Measurements from ENCODE around the gene CCL11.

GRCh38 chr17:32227961-32228350 lies 37.7 kb upstream of the RHBDL3 start:
- PRO-cap, 3 experiments = no peak in any of the 3 experiments
- RAMPAGE, long total RNA = no peak

- PRO-cap, 3 experiments = no peak in any of the 3 experiments
- RAMPAGE, long total RNA = no peak
Observed at GRCh38 chr17:32358300-32358924, 8.5 kb downstream of the ZNF207 start.

- PRO-cap, 3 experiments = no peak in any of the 3 experiments
- RAMPAGE, long total RNA = no peak
Observed at GRCh38 chr17:32371068-32372053, 21.4 kb downstream of the ZNF207 start.

DNA sequence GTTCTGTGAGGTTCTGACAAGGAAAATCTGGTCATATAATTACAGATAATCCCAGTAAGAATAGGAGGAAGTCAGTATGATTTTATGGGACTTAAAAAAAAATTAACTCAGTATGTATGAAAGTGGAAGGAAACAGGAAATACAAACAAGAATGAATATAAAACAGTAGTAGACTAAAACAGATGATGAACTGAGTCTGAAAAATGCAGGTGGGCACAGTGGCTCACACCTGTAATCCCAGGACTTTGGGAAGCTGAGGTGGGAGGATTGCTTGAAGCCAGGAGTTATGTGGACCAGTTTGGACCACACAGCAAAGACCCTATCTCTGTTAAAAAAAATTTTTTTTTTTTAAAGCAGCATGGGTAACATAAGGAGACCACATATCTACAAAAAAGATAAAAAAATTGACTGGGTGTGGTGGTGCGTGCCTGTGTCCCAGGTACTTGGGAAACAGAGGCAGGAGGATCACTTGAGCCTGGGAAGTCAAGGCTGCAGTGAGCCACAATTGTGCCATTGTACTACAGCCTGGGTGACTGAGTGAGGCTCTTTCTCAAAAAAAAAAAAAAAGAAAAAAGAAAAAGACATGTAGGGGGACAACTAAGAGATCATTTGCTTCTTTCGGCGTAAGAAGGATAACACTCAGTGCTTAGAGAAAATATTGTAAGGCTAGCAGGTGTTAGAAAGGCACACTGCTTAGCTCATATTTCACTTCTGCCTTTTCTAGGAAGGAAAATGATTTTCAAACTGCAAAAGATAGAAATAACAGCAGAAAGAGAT lies 6.4 kb downstream of the PSMD11 start:
- PRO-cap, 3 experiments = no peak in any of the 3 experiments
- RAMPAGE, long total RNA = no peak

- PRO-cap, 3 experiments = peak in 1 of 3 experiments; most common plus-strand start chr17:32483659 (in 1); most common minus-strand start chr17:32483564 (in 1)
- RAMPAGE, long total RNA = no peak
Observed at GRCh38 chr17:32483166-32484374, 3.2 kb upstream of the CDK5R1 start.

GRCh38 chr17:32485765-32486361 lies 930 bp upstream of the CDK5R1 start:
- PRO-cap, 3 experiments = no peak in any of the 3 experiments
- RAMPAGE, long total RNA = no peak

DNA sequence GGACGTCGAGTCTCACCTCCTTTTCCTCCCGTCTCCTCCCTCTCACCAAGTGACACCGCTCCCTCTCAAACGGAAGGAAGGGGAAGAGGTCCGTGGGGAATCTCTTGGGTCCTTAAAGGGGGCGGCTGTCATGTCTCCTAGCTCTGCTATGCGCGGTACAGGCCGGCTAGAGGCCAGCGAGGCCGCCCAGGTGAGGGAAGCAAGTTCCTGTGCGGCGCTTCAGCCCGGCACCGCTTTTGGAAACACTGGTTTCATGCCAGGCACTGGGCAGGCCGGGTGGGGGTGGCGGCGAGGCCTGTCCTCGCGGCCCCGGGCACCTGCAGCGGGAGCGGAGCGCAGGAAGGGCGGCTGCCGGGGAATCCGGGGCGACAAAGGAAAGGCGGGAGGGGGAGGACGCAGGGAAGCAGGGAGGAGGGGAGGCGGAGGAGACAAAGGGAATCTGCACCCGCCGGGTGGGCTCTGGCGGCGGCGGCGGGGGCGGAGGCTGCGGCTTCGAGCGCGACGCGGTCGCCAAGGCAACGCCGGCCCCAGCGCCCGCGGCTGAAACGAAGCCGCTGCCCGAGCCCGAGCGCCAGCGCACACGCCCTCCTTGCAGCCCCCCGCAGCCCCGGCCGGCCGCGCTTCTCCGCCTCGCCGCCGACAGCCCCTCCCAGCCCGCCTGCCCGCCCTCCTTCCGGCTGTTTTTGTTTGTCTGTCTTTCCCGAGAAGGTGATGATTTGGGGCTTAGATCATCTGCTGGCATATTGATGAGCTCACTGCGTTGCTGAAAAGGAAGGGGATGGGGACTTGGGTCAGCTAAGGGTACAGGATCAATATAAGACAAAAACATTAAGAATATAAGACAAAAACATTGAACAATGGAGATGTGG lies 32.5 kb downstream of the CDK5R1 start:
- PRO-cap, 3 experiments = peak in 1 of 3 experiments; most common plus-strand start position 263 of the sequence (in 1); most common minus-strand start position 238 of the sequence (in 1)
- RAMPAGE, long total RNA = no peak

DNA sequence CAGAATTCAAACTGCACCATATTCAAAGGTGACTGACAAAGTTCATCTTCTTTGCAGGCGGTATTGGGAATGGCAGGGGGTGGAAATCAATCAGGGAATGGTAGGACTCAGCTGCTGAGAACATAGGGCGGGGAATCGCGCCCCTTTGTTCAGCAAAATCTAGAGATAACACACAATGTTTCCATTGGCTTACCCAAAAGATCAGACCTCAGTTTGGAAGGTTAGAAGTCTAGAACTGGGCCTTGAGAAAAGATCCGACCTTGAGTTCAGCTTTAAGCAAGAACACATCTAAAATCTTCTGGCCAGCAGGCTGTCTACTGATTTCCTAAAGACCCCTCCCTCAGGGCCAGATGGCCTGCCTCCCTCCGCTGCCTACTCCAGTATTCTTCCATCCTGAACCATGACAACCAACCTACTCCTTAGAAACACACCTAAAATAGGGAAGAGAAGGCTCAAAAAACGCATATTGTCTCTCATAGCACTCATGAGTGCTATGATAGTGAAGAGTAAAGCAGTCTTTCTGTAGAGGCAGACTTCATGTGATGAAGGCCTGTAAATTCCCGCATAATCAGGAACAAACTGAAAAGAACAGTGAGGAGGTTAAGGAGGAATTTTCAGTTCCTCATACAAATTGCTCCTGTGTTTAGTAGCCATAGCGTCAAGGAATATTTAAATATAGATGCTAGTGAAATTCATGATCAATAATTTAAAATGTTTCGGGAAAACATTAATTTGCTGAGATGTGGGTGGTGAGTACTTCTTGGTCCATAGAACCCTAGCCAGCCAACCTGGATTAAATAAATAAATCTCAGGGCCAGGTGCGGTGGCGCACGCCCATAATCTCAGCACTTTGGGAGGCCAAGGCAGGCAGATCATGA lies 34.3 kb downstream of the CDK5R1 start:
- PRO-cap, 3 experiments = no peak in any of the 3 experiments
- RAMPAGE, long total RNA = no peak

DNA sequence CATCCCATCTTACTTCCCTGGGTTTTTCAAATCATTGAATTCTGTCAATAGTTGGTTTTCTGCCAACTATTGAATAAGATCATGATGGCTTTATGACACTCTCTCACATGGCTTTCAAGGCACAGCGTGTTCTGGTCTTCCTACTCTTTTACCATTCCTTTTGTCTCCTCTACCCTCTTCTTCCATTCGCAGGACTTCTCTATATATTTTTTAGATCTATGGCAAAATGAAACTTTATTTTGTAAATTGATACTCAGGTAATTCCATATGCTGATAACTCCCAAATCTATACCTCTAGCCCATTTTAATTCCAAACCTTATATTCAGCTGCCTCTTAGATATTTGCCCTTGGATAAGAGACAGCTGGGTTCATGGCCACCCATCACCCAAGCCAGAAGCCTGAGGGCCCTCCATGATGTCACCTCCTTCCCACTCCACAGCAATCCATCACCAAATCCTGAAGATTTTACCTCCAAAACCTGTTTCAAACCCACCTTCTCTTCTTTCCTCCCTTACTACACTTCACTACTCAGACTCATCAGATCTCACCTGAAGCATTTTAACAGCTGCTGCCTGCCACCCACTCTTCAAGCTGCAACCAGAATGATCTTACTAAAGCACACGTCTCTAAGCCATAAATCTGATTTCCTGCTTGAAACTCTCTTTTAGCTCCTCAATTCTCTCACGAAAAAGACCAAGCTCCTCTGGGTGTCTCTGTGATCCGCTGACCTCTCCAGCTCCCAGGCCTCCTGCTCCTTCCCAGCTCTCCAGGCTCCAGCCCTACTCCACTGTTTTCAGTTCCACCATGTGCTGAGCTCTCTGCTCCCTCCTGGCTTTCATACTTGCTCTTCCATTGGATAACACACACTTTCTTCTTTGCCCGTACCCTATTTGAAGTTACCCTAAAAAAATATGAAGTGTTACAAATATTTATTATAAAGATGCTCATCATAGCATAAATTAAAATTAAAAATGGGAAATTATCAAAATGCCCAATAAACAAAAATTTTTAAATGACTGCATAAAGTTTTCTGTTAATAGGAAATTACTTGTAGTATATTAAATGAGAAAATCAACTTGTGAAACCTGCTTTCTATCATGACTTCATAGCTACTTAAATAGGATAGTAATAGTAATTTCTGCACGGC lies 46.5 kb downstream of the CDK5R1 start:
- PRO-cap, 3 experiments = no peak in any of the 3 experiments
- RAMPAGE, long total RNA = no peak

DNA sequence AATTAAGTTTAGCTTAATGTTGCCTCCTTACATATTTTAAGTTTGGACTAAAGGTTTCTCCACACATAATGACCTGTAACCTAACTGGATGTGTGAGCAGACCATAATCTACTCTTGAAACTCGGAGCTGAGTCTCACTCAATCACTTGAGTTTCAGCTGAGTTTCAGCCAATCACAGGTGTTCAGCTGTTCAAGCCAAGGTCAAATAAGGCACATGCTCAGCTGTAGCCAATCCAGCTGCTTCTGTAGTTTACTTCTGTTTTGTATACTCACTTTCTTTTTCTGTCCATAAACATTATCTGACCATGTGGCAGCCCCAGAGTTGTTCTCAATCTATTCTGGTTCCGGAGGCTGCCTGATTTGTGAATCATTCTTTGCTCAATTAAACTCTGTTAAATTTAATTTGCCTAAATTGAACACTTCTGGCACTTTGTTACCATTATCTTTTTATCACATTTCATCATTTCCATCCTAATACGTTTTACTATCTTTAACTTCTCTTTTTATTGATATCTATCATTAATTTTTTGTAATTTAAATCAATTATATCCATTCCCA lies 72.6 kb downstream of the CDK5R1 start:
- PRO-cap, 3 experiments = no peak in any of the 3 experiments
- RAMPAGE, long total RNA = no peak

- PRO-cap, 3 experiments = no peak in any of the 3 experiments
- RAMPAGE, long total RNA = no peak
Observed at GRCh38 chr17:32587745-32588329, 101.0 kb downstream of the CDK5R1 start.

GRCh38 chr17:32748230-32749097 lies 128.5 kb downstream of the MYO1D start:
- PRO-cap, 3 experiments = no peak in any of the 3 experiments
- RAMPAGE, long total RNA = no peak

DNA sequence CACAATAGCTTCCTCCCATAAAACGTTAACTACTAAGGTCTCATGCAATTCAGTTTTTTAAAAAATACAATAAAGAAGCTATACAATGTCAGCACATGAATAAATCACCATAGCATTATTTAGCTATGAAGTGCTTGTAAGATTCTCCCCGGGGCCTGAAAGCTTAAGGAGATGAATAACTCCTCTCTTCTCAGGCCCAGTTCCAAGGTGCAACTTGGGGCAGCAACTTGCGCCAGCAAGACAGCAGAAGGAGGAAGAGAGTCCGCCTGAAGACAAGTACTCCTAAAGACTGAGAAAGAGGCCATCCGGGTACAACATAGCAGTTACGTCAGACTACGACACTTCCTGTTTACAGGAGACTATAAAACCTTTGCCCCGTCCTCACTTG lies 81.4 kb downstream of the MYO1D start:
- PRO-cap, 3 experiments = no peak in any of the 3 experiments
- RAMPAGE, long total RNA = no peak

DNA sequence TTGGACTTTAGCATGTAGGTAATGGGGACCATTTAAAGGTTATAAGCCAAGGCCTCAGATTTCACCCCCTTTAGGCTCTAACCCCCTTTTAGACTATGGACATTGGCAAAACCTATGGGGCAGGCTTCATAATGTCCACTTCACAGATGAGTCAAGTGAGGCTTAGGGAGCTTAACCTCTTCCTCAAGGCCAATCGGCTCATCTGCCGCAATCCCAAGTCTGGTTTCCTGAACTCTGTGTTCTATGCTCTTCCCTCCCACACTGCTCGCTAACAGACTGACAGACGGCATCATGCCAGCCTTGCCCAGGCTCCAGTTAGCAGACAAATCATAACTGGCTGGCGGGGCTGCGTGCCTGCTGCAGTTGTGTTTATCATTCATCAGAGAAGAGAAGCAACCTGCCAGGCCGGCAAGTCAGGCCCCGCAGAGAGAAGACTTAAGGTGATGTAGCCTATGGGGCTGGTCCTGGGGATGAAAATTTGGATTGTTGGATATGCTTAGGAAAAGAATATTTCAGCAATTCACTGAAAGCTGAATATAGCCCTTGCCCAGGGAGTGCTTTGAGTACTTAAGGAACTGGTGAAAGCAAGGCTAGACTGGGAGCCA lies 216.2 kb upstream of the ASIC2 start:
- PRO-cap, 3 experiments = no peak in any of the 3 experiments
- RAMPAGE, long total RNA = no peak

DNA sequence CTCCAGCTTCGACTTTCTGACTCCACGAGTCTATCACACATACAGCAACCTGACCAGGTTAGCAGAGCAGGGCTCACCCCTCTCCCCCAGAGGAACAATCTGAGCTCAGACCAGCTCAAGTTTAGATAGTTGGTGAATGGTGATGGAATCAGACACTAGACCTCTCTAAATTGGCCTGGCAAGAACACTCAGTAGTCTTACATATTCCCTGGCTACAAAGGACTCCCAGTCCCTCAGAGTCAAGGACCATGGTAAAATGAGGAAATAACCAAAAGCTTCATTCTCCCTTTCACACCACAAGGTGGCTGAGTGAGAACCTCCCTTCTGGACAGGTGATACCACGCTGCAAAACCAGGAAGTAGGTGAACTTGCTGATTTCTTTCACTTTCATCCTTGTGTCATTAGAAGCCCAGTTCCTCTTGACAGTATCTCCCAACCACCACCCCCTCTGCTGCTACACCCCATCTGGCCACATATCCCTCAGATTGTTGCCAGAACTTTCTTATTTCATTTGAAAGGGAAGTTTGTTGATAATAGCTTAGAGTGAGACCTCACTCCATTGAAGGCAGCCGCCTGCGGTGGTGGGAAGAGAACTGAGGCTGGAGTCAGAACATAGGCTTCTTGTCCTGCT lies 290.7 kb upstream of the CCL2 start:
- PRO-cap, 3 experiments = no peak in any of the 3 experiments
- RAMPAGE, long total RNA = no peak

GRCh38 chr17:34242512-34243134 lies 12.5 kb upstream of the CCL2 start:
- PRO-cap, 3 experiments = no peak in any of the 3 experiments
- RAMPAGE, long total RNA = no peak

DNA sequence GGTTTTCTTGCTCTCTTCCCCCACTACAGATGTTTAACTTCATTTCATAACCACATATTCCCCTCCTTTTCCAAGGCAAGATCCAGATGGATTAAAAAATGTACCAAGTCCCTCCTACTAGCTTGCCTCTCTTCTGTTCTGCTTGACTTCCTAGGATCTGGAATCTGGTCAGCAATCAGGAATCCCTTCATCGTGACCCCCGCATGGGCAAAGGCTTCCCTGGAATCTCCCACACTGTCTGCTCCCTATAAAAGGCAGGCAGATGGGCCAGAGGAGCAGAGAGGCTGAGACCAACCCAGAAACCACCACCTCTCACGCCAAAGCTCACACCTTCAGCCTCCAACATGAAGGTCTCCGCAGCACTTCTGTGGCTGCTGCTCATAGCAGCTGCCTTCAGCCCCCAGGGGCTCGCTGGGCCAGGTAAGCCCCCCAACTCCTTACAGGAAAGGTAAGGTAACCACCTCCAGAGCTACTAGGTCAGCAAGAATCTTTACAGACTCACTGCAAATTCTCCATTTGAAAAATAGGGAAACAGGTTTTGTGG lies at the start of gene CCL11:
Gene CCL11 (plus strand): TSS at position 278 of the 544 bp plus-strand sequence.
- PRO-cap, 3 experiments = no peak in any of the 3 experiments
- RAMPAGE, long total RNA = no peak

- PRO-cap, 3 experiments = peak in 1 of 3 experiments; most common plus-strand start chr17:34613267 (in 1)
- RAMPAGE, long total RNA = no peak
Observed at GRCh38 chr17:34612938-34613677, 33.7 kb downstream of the TMEM132E start.

DNA sequence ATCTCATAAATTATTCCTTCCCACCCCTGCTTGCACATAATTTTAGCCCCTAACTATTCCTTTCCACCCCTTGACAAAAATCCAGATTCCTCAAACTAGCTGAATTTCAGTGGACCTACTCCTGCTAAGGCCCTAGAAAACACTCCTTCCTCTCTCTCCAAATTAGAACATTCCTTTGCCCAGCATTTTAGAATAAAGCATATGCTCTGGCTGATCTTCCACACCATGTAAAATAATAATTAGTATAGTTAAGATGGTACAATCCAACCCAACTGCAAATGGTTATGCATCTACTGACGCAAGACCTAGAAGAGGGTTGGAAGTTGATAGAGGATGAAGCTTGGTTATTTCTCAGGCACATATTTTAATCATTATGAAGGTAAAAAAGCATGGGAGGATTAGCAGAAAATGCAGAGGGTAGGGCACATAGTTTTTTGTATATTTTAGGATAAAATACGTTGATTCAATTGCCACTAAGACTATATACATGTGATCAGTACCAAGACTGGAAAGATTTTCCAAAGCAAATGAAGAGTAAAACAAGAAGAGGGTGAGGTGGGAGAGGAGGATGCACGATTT lies 16.6 kb upstream of the RFFL start:
- PRO-cap, 3 experiments = no peak in any of the 3 experiments
- RAMPAGE, long total RNA = no peak

DNA sequence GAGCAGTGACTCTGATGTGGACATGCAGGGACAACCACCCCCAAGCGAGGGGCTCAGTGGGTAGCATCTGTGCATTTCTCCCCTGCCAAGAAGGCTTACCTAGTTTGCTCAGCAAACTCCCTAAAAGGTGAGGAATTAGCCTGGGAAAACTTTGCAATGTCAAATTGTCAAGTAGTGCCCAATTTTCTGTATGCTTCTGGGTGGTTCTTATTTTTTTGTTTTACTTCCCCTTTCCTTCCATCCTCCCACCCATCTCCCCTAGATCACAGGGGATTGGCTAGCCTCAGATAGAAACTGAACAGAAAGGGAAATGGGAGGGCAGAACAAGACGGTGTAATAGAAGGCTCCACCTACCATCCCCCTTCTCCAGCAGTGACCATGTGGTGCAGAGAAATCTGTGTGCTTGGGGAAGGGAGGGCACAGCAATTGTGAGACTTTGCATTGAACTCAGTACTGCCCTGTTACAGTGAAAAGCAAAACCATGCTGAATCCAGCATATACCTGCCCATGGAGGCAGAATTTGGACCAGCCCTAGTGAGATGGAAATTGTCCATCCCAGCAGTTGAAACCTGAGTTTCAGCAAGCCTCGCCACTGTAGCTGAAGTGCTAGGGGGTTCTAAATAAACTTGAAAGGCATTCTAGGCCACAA lies 5.4 kb downstream of the SLFN11 start:
- PRO-cap, 3 experiments = peak in 2 of 3 experiments; most common plus-strand start position 321 of the sequence (in 2)
- RAMPAGE, long total RNA = no peak